ENCODE measurements around the genes UBTD1, ANKRD2, SFRP5 and CRTAC1.

DNA sequence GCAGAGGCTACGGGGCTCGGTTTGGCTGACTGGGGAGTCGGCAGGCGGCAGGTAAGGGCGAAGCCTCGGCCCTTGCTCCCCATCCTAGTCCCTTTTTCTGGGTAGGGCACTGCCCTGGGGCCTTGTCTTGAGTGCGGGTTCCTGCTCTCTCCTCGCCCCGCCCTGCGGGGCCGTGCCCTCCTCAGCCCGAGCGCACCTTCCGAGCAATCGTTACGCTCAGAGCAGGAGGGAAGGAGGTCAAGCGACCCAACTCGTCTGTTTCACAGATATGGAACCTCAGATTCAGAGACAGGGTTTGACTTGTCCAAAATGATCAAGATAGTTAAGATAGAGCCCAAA, 297 bp downstream of the ZDHHC16 start:
- PRO-cap, result no peak

GRCh38 chr10:97498261-97499272, at the start of gene UBTD1:
TSS of gene UBTD1 (plus strand) at chr10:97498924.
- PRO-cap, result bidirectional peak, plus-strand start at chr10:97498550, minus-strand start at chr10:97498403; bidirectional peak, plus-strand start at chr10:97498938, minus-strand start at chr10:97498809

DNA sequence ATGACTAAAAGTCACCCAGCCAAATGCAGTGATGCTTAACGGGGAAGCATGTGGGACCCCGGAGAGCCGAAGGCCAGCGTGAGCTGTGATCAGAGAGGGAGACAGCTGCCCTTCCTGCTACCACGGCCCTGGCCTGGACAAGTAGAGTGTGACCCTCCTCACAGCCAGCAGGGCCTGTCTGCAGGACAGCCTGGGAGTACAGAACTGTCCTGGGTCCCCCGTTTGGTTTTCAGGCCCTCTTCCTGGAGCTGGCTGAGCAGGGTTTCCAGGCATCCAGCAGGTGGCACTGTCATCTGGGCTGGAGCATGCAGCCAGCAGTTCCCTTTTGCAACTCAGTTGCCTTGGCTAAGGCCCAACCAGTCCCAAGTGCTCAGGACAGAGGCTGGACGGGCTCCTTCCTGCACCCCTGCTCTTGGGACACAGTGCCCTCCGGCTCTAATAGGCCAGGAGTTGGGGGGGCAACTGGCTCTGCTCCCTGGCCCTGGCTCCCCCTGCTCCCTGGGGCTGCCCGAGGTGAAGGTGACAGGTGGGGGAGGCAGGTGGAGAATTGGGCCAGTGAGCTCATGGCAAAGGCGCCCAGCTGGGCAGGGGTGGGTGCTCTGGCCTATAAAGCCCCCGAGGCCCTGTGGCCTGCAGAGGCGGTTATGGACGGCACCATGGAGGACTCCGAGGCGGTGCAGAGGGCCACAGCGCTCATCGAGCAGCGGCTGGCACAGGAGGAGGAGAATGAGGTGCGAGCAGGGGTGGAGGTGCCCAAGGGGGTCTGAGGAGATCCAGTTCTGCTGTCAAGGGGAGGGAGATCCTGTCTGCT, at the start of gene ANKRD2:
TSS of gene ANKRD2 (plus strand) at position 635 of the 811 bp plus-strand sequence.
- PRO-cap, result unidirectional peak, plus-strand start at position 359 of the sequence; unidirectional peak, plus-strand start at position 635 of the sequence

GRCh38 chr10:97648354-97649563, 8.3 kb downstream of the PI4K2A start:
- PRO-cap, result no peak

- PRO-cap, result no peak
These were observed 20.2 kb downstream of the AVPI1 start for GRCh38 chr10:97666862-97667262.

- PRO-cap, result no peak
These were observed 12.5 kb downstream of the AVPI1 start for GRCh38 chr10:97674486-97675066.

DNA sequence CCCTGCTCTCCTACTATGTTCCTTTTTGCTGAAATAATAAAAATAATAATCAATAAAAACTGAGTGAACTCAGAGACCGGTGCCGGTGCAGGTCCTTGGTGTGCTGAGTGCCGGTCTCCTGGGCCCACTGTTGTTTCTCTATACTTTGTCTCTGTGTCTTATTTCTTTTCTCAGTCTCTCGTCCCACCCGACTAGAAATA, 13.0 kb upstream of the MARVELD1 start:
- PRO-cap, result no peak

- PRO-cap, result unidirectional peak, minus-strand start at chr10:97718276
These were observed 4.5 kb downstream of the MARVELD1 start for GRCh38 chr10:97717854-97718580.

GRCh38 chr10:97771906-97772383, at the start of gene SFRP5:
TSS of gene SFRP5 (minus strand) at chr10:97771999.
- PRO-cap, result unidirectional peak, minus-strand start at chr10:97771989

DNA sequence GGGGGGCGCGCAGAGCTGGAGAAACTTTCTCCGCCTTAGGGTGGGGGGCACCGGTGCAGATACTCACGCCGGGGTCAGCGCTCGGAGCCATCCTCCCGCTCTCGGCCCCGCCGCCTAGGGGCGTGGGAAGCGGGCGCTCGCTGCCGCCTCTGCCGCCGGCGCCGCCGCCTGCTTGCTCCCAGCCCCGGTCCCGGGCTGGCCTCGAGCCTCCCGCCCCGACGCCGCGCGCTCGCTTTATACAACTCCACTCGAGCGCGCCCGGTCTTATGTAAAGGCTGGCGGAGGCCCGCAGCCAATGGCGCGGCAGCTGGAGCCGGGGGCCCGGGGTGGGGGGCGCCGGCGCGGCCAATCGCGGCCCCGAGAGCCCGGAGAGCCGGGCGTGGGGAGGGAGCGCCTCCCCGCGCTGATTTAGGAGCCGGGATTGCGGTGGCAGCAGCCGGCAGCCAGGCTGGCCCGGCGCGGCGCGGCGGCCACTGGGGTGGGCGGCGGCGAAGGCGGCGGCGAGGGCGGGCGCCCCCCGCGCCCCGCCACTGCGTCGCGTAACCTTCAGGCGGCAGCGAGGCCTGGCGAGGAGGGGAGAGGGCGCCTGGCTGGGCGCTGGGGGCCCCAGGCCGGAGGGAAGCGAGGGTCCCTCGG, at the start of gene CRTAC1:
TSS of gene CRTAC1 (minus strand) at position 240 of the 636 bp plus-strand sequence.
- PRO-cap, result bidirectional peak, plus-strand start at position 411 of the sequence, minus-strand start at position 209 of the sequence

DNA sequence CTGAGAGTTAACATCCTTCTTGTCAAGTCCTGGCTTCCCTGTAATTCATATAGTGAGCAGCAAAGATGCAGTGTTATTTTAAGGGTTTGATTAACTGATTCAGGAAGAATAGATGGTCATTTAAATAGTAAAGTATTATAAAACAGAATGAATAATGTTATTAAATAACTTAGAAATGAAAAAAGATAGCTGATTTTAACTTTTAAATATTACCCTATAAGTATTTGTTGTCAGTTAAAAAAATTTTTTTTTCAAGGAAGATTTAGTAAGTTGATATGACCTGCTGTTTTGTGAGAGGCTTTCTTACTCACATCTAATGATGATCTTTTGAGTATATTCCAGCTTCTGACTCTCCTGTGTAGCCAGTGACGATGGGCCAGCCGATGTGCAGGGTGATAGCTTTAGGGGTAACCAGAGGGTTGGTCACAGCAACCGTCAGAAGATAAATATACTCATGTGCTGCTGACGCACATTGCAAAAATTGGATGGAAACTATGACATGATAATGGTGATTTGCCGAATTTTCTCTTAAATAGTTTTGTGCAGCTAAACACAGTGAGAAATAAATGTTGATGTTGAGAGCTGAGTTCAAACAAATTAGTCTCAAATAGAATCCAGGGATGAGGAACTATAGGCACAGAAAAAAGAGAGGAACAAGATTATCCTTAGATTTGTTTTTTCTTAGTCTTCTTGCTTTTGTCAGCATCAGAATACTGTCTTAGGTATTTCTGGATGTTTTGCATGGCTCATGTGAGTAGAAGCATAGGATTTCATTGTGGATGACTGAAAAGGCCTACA, 29.4 kb downstream of the R3HCC1L start:
- PRO-cap, result no peak

- PRO-cap, result no peak
These were observed 65.3 kb downstream of the LOXL4 start for GRCh38 chr10:98202548-98203266.

- PRO-cap, result no peak
These were observed 14.4 kb downstream of the LOXL4 start for GRCh38 chr10:98253549-98253955.

- PRO-cap, result bidirectional peak, plus-strand start at chr10:98269624, minus-strand start at chr10:98269513
These were observed 1.5 kb upstream of the LOXL4 start for GRCh38 chr10:98269416-98270023.

- PRO-cap, result unidirectional peak, plus-strand start at chr10:98431278
These were observed 15.7 kb downstream of the HPS1 start for GRCh38 chr10:98431003-98431462.

DNA sequence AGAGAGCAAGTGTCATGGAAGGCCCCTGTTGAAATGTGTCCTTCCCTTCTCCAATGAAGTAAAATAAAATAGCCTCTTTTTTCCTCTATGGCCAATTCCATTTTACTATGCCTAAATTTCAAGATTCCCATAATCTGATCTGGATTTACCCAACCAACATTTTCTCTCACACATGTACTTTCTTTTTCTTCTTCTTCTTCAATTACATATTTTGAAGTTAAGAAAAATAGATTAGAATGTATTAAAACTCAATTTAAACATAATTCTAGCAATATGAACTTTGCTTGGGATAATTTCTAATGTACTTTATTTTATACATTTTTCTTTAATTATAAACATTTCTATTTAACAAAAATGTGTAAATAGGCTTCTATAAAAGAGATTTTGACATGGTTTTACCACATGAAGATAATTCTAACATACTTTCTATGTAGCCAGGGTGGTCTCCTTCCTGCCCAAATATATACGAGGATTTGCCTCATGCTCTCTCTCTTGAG, 9.9 kb downstream of the HPSE2 start:
- PRO-cap, result no peak

DNA sequence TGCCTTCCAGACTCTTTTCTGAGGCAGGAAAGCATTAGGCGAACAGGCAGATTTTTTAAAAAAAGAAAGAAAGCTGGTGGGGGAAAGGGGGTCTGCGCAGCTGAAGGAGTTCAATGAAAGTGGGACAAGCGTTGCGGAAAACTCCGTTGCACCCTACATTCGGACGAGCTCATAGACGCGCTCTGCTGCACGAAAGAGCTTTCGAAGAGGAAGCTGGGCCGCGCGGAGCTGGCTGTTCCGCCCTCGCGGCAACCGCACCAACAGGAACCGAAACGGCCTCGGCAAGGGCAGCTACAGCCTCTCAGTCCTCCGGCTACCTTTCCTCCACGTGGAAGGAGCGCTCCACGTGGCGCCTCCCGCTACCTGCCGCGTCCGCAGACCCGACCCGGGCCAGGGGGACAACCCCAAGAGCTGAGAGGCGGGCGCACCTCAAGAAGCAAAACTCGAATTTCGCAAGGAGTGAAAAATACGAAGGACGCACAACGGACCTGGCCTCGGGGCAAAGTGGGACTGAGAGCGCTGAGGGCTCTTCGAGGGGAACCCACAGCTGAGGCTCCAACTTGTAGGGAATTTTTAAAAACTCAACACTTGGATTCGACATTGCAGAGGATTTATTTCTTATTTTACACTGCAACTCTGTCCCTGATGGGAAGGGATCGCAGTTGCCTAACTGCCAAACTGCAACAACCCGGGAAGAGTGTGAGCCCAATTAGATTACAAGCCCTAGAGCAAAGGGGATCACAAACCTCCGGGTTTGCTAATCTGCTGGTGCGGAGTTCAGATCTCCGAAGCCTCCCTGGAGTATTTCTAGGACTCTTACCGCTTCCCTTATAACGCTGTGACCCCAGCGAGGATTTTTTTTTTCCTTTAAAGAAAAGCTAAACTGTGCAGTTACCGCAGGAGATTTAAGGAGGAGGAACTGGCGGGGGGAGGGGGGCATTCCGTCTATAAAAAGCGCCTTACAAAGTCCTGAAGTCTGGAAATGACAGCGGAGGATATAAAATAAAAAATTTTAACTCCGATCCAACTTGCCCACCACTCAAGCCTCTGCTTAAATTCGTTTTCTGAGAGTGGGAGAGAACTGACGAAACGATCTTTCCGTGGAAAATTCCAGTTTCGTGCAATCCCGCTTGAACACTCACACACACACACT, 1.3 kb downstream of the HPSE2 start:
- PRO-cap, result no peak

DNA sequence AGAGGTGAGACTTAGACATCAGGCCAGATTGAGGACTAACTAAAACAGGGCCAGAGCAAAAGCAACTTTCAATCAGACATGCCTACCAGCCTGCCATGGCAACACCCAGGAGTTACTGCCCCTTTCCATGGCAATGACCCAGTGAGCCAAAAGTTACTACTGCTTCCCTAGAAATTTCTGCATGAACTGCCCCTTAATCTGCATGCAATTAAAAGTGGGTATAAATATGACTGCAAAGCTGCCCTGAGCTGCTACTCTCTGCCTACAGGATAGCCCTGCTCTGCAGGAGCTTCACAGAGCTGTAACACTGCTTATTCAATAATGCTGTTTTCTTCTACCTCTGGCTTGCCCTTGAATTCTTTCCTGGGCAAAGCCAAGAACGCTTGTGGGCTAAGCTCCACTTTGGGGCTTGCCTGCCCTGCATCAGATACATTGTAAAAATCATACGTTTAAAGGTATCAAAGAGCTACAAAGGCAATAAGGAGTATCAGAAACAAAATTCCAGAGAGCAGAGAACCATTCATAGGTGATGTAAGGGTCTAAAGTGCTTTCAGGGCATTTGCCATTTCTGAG, 24.9 kb upstream of the CNNM1 start:
- PRO-cap, result no peak

DNA sequence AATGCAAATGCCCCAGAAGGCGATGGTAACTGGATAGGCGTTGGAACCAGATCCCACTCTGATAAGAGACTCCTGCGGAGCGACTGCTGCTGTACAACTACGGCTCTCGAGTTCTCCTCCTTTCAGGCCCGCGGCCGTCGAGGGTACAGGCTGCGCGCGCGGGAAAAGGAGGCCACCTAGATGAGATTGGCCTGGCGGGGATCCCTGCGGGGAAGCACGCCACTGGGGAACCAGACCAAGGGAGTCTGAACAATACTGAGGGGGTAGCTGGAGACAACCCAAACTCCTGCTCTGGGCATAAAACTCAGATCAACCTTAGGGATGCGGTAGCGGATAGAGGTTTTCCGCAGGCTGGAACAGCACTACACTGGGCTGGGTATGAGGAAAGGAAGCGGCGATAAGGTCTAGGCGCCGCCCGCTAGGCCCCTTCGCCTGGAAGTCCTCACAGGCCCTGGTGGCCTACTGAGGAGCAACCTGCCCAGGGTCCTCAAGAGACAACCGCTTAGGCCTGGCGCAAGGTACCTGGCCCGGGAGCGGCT, 2.8 kb upstream of the NKX2-3 start:
- PRO-cap, result no peak

DNA sequence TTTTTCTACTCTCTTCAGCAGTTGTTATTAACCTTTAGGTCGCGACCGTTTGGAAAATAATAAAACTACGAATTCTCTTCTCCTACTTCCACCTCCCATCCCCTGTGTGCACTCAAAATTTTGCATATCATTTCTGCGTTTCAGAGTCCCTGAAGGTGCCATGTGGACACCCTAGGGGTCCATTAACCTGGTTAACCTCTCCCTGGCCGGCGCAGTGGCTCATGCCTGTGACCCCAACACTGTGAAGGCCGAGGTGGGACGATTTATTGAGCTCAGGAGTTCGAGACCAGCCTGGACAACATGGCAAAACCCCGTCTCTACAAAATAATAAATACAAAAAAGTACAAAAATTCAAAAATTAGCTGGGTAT, 1.6 kb upstream of the SLC25A28 start:
- PRO-cap, result no peak

Data from left ventricle myocardium (tissue), 1 donor.